Metastatic Liver Carcinoma in the Adrenal Gland (tissue), 2 donors: ENCODE measurements around the genes HOXC13 and HOXC6.

GRCh38 chr12:53467424-53468338 is 15.8 kb downstream of the PCBP2 start:
- PRO-cap, 2 experiments: no peak in any of the 2 experiments

DNA sequence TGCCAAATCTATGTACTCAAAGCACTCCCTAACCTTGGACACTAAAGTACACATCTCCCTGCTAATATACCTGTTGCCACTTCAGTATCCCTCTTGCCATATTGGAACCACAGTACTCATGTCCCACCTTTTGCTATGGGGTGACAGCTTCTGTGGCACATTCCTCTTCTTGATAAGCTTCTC is 16.1 kb downstream of the MAP3K12 start:
- PRO-cap, 2 experiments: no peak in any of the 2 experiments

GRCh38 chr12:53493390-53494123 is 5.7 kb downstream of the MAP3K12 start:
- PRO-cap, 2 experiments: no peak in any of the 2 experiments

DNA sequence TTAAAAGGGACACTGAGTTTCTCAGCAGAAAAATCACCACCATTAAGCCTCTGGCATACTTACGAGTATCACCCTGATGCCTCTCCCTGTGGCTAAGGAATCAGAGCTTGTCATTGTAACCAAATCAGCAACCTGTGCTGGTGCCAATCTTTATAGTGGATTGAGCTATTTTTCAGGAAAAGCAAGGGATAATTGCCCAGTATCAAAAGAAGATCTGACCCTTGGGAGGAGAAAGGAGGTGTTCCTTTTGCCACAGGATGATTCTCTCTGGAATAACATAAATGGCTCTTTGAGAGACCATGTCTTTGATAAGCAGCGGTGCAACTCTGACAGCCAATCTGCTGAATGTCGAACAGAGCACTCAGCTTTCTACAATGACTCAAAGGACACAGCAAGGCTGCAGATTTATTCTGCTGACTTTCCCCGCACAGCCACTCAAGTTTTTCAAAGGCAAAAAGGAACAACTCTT is 34.7 kb downstream of the ATF7 start:
- PRO-cap, 2 experiments: no peak in any of the 2 experiments

GRCh38 chr12:53659987-53660487 is 15.8 kb downstream of the ATP5MC2 start:
- PRO-cap, 2 experiments: no peak in any of the 2 experiments

GRCh38 chr12:53674838-53675367 is 980 bp downstream of the ATP5MC2 start:
- PRO-cap, 2 experiments: no peak in any of the 2 experiments

DNA sequence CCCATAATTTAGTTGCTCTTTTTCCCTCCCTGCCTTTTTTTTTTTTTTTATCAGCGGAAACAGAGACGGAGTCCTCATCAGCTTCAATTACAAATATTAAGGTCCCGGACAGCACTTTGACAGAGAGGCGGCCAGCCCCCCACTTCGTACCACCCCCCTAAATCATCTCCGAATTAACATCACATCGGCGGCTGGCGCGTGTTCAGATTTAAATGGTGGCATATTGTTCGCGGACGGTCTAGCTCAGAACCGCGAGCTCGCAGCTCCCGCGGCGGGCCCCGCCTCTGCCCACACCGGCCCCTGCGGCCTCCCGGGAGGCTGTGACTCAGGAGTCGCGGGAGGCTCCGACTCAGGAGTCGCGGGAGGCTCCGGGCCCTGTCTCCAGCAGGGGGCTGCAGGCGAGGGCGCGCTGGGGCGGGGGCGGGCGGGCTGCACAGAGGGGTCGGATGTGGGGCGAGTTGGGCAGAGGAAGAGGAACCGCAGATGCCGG is 19.4 kb upstream of the ATP5MC2 start:
- PRO-cap, 2 experiments: peak in 2 of 2 experiments; most common plus-strand start position 331 of the sequence (in 2)

- PRO-cap, 2 experiments: no peak in any of the 2 experiments
Observed at GRCh38 chr12:53696083-53696739, 20.3 kb upstream of the ATP5MC2 start.

- PRO-cap, 2 experiments: no peak in any of the 2 experiments
Observed at GRCh38 chr12:53938177-53939436, at the start of gene HOXC13. TSS of gene HOXC13 (plus strand) at chr12:53938831.

DNA sequence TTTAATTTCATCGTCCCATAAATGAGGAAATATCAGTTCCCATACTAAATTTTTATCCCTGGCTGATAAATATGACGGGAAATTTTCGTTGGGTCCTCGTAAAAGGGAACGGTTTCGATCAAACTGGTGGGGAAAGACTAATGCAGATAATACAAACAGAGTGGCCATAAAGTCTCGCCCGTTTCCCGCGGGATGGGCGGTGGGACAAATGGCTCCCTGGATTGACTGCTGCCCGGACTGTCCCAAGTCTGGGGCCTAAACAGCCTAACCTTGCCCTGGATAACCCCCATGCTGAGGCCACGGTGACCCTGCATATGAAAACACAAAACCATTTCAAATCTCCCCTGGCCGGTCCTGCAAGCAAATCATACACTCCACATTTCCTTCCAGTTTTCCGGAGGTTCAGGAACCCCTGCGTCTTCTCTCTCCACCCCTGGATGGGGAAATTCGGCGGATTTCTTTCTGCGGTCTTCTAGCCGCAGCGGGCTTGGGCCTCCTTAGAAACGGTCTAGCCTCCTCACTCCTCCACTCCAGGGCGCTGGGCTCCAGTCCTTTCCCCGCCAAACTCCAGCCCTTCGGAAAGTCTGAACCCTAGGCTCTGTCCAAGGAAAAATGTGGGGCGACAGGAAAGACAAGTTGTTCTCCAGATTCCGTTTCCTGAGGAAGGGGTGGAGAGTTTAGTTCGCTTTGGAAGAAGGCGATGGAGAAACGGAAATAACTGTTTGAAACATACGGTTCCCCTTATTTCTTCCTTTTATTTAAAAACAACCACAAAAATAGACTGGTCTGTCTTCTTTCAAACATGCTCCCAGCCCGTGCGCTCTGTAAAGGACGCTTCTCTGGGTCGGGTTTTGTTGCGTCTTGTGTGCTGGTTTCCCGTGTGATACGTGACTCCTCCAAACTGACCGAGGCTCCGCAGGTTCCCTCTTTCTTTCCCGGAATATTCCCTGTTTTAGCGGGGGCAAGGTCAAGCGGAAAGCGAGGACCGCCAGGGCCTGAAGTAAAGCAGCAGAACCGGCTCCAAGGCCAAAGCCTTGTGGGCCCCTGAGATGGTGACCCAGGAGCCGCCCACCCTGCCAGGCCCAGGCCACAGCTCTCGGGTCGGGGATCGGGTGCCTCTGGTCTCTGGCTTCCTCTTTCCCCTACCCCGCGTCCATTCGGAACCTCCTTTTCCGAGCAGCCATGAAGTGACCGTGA is 1.3 kb upstream of the HOXC10 start:
- PRO-cap, 2 experiments: no peak in any of the 2 experiments

GRCh38 chr12:53984405-53984653 is 617 bp upstream of the HOXC10 start:
- PRO-cap, 2 experiments: no peak in any of the 2 experiments

GRCh38 chr12:53986067-53987045 is 1.4 kb downstream of the HOXC10 start:
- PRO-cap, 2 experiments: no peak in any of the 2 experiments

DNA sequence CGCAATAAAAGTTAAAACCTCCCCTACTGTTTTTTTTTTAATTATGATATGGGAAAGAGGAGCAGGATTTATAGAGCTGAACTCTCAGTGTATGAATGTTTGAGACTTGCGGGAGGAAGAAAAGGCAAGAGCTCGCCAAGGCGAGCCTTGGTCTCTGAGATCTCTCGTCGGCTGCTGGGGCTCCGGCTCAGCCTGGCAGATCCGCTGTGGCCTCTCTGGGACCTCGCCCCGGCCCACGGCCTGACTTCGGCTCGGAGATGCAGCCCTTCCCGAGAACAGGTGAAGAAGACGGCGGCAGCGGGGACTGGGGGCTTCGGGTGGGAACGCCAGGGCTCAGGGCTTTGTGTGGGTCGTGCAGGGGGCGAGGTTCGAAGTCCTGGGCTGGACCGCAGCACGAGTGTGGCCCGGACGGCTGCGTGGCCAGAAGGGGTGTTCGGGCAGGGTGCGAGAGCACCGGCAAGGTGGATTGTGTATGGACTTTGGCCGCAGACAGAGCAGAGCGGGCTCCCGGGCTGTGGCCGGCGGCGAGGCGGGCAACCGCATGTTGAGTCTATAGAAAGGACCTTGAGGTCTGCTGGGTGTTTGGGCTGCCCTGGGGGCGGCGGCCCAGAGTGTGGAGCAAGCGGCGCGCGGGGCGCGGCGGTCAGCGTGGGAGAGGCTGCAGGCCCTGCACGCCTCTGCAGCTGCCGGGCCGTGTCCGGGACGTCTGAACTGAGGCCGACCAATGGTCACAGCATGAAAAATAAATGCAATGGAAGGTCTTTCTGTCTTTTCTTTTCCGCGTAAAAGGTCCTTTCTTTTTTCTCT is 5.8 kb upstream of the HOXC9 start:
- PRO-cap, 2 experiments: no peak in any of the 2 experiments

DNA sequence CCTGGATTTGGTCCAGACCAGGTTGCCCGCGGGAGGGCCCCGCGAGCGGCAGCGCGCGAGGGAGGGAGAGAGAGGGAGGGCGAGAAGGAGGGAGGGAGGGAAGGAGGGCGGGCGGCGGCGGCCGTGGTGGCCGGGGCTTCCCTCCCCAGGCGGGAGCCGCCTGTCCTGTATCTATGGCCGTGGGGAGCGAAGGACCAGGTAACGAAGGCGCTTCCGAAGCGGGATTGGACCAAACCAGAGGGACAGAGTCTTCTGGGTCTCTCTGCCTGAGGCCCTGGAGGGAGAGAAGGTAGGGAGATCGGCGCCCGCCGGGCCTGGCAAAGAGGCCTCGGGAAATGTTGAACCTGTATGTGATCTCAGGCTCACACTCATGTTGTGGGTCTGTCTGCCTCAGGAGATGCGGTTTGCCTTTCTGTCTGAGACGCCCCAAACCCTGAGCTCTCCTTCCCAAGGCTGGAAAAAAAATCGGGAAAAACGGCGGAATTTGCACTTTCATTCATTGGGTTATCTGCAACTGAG is 5.2 kb upstream of the HOXC9 start:
- PRO-cap, 2 experiments: no peak in any of the 2 experiments

DNA sequence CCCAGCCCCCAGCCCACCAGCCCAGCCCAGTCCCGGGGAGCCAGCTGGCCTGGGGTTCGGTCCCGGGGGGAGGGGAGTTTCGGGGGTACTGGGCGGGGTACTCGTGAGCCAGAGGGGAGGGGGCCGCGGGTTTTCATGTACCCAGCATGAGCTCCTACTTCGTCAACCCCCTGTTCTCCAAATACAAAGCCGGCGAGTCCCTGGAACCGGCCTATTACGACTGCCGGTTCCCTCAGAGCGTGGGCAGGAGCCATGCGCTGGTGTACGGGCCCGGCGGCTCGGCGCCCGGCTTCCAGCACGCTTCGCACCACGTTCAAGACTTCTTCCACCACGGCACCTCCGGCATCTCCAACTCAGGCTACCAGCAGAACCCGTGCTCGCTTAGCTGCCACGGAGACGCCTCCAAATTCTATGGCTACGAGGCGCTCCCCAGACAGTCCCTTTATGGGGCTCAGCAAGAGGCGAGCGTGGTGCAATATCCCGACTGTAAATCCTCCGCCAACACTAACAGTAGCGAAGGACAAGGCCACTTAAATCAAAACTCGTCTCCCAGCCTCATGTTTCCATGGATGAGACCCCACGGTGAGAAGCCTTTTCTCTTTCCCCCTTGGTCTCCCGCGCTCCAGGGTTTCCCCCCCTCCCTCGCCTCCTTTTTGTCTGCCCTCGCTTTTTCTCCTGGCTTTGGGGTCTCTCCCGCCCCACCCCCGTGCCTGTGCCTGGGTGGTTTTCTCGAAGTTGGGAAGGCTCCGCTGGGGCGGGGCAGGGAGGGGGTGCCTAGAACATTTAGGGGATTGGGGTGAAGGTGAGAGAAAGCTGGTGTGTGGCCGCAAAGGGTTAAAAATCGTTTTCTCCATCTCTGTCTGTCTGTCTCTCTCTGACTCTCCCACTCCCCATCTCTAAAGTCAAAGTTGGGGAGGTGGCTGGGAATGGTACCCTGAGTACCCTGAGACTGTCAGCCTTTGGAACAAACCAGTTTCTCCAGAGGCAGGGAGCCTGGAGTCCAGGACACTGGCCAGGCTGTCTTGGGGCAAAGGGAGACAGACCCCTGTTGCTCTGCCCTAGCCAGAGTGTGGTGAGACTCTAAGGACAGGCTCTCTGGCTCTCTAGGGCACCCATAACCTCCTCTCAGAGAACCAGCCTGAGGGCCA is 728 bp downstream of the HOXC8 start:
- PRO-cap, 2 experiments: no peak in any of the 2 experiments

- PRO-cap, 2 experiments: no peak in any of the 2 experiments
Observed at GRCh38 chr12:54014388-54015116, 5.8 kb downstream of the HOXC8 start.

- PRO-cap, 2 experiments: no peak in any of the 2 experiments
Observed at GRCh38 chr12:54028082-54028927, at the start of gene HOXC6. TSS of gene HOXC6 (plus strand) at chr12:54028440.

GRCh38 chr12:54090354-54090677 is 36.7 kb downstream of the HOXC4 start:
- PRO-cap, 2 experiments: no peak in any of the 2 experiments

- PRO-cap, 2 experiments: no peak in any of the 2 experiments
Observed at GRCh38 chr12:54125692-54127019, 62.6 kb downstream of the SMUG1 start.

- PRO-cap, 2 experiments: no peak in any of the 2 experiments
Observed at GRCh38 chr12:54174848-54175545, 13.8 kb downstream of the SMUG1 start.